M059J (cell line): ENCODE measurements around the genes LIN37 and NPHS1.

GRCh38 chr19:35066306-35066697 is 24.8 kb downstream of the HPN start:
- RAMPAGE, long total RNA = no peak

DNA sequence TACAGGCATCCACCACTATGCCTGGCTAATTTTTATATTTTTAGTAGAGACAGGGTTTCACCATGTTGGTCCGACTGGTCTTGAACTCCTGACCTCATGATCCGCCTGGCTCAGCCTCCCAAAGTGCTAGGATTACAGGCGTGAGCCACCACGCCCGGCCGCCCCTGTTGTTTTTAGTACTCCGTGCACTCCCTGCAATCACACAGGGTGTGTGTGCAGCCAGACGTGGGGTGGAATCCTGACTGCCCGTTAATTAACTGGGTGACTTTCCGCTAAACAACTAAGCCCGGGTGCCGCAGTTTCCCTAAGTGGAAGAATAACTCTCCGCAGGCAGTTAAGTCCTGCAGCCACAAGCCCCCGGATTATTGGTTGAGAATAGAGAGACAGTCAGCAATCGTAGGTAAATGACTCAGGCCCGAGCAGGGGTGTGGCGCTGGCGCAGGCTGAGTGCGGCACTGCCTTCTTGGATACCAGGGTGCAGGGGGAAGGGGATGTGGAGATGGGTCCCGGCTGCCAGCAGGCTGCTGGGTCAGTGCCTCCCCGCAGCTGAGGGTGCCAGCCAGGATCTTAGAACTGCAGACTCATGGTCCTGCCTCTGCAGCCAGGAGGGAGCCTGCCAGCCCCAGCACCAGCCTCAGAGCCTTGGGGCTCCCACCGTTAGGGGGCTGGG is 6.1 kb upstream of the FXYD3 start:
- RAMPAGE, long total RNA = no peak

GRCh38 chr19:35110869-35111424 is 4.7 kb upstream of the FXYD3 start:
- RAMPAGE, long total RNA = no peak

GRCh38 chr19:35131148-35131550 is 3.7 kb downstream of the LGI4 start:
- RAMPAGE, long total RNA = no peak

GRCh38 chr19:35140682-35141683 is 2.1 kb upstream of the FXYD7 start:
- RAMPAGE, long total RNA = no peak

- RAMPAGE, long total RNA = no peak
These were observed 22.2 kb downstream of the FAM187B start for GRCh38 chr19:35206211-35206907.

DNA sequence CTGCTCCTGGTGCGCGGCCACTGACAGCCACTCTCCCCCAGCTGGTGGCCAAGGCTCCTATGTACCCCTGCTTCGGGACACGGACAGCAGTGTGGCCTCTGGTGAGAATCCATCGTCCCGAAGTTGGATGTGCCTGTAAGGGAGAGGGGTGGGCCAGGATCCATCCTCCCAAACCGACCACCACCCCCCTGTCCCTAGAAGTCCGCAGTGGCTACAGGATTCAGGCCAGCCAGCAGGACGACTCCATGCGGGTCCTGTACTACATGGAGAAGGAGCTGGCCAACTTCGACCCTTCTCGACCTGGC is 2.2 kb upstream of the USF2 start:
- RAMPAGE, long total RNA = no peak

GRCh38 chr19:35270277-35270961 is 1.7 kb downstream of the USF2 start:
- RAMPAGE, long total RNA = no peak

- RAMPAGE, long total RNA = no peak
These were observed 339 bp downstream of the CD22 start for GRCh38 chr19:35329343-35329708.

GRCh38 chr19:35345865-35346500 is 1.7 kb upstream of the FFAR1 start:
- RAMPAGE, long total RNA = no peak

DNA sequence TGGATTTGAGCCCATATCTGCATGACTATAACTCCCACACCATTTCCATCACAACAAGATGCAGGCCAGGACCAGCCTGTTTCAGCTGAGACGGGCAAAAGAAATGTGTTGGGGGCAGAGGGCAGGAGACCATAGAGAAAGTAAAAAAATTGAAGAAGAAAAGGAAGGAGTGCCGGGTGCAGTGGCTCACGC is 690 bp upstream of the FFAR2 start:
- RAMPAGE, long total RNA = no peak

DNA sequence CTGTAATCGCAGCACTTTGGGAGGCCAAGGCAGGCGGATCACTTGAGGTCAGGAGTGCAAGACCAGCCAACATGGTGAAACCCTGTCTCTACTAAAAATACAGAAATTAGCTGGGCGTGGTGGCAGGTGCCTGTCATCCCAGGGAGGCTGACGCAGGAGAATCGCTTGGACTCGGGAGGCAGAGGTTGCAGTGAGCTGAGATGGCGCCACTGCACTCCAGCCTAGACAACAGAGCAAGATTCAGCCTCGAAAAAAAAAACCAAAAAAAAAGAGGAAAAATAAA is 453 bp upstream of the FFAR2 start:
- RAMPAGE, long total RNA = no peak

- RAMPAGE, long total RNA = no peak
These were observed 8.1 kb downstream of the TMEM147 start for GRCh38 chr19:35553521-35554002.

DNA sequence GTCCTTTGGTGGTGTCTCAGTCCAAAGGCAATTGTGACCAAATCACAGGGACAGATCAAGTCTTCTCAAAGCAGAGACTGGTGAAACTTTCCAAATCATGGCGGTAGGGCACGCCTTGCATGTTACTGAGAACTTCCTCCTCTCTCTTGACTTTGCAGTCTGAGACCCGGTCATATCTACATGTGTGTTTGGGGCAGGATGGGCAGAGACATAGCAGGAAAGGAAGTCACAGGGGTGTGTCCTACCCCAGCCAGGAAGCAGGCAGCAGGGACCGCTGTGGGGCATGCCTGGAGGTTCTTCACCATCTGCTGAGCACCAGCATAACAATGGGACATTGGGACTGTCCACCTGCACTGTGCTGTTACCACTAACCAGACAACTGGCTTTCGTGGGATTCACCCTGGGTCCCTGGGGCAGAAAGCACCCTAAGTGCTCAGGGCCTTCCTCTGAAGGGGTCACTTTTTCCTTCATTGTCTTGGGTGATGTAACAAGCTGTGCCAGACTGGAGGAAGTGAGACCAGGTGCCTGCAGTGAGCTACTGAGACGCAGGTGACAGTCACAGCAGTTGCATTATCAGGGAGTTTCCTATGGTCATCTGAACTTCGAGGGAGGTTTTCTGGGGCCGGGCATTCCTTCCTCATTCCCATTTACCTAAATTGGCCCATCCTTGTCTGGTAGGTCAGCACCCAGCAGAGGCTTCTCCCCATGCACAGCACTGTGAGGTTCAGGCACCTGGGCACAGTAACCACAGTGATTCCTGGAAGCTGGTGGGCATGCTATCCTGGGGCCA is 2.6 kb upstream of the HAUS5 start:
- RAMPAGE, long total RNA = no peak

- RAMPAGE, long total RNA = no peak
These were observed 1.1 kb upstream of the KMT2B start for GRCh38 chr19:35716409-35717376.

- RAMPAGE, long total RNA = no peak
These were observed 787 bp downstream of the PSENEN start for GRCh38 chr19:35746316-35746559.

GRCh38 chr19:35747964-35749054 is at the start of gene LIN37:
Gene LIN37 (plus strand): TSS chr19:35748576.
- RAMPAGE, long total RNA = no peak

- RAMPAGE, long total RNA = no peak
These were observed 2.4 kb downstream of the HSPB6 start for GRCh38 chr19:35754383-35754924.

- RAMPAGE, long total RNA = no peak
These were observed at the start of gene NPHS1 for GRCh38 chr19:35852217-35852912. Gene NPHS1 (minus strand): TSS chr19:35852504.

- RAMPAGE, long total RNA = no peak
These were observed 3.8 kb upstream of the HCST start for GRCh38 chr19:35898583-35898864.